Metastatic Lung Carcinoma in the Adrenal Gland (tissue), 1 donor: ENCODE measurements around a stretch of chr10.

GRCh38 chr10:18519360-18520241 is 131.8 kb downstream of the NSUN6 start:
- PRO-cap, result no peak

- PRO-cap, result no peak
Observed at GRCh38 chr10:18568713-18569662, 82.4 kb downstream of the NSUN6 start.

DNA sequence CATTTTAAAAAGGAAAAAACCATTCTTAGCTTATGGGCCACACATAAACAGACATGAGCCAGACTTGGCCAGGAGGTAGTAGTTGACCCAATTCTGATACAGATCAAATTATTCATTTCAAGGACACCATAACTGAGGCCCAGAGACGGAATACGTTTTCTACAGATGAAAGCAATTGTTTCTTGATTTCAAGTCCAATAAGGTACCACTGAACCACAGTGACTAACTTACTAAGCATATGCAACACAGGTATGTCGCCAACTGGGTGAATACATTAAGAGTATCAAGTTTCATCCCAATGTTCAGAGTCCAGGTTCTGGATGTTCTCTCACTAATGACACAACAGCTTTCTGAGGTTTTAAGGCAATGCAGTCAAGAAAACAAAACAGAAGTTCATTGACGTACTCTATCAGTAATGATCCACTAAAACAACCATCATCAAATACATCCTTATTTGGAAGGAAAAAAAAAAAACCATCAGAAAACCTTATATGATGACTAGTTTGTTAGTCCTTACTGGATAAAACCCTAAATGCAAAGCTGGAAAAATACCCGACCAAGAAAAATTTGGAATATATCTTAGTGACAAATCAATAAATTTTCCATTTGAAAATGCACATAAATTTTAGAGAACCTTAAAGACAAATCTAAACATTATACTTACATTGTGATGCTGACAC is 35.7 kb downstream of the NSUN6 start:
- PRO-cap, result no peak

GRCh38 chr10:18650531-18651240 is 701 bp downstream of the NSUN6 start:
- PRO-cap, result no peak

- PRO-cap, result no peak
Observed at GRCh38 chr10:18661337-18662054, 2.3 kb downstream of the ARL5B start.

DNA sequence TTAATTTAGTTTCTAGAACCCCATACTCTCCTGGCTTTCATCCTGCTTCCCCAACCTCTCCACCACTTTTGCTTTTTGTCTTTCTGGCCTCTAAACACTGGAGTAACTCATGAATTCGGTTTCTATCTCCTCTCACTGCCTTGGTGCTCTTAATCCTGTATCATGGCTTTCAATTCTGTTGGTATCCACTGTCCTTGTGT is 18.6 kb upstream of the MALRD1 start:
- PRO-cap, result no peak

GRCh38 chr10:19046665-19046994 is 2.0 kb upstream of the MALRD1 start:
- PRO-cap, result no peak

GRCh38 chr10:19457395-19457823 is 358.8 kb upstream of the PLXDC2 start:
- PRO-cap, result no peak

DNA sequence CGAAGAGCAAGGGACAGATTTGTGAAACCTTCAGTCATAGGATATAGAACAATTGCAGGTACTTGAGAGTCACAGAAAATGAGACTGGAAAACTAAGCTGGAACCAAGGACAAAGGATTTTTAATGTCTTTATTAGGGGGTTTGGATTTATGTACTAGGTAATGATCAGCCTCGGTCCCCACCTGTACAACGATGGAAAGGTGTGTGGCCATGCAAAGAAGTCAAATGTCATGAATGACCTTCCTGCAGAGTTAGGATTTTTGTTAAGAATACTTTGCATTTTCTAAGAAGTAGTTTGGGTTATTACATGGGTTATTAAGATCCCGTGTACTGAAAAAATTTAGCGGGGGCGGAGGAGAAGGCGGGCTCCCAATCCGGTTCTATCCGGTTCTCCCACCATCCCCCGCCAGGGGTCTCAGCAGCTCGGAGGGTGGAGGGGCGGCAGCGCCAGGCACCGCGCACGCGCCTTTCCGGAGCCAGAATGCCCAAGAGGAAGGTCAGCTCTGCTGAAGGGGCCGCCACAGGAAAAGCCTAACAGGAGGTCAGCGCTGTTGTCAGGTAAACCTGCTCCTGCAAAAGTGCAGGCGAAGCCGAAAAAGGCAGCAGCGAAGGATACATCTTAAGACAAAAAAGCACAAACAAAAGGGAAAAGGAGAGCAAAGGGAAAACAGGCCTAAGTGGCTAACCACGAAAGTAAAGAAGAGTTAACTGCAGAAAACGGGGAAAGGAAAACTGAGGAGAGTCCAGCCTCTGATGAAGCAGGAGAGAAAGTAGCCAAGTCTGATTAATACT is 327.4 kb upstream of the PLXDC2 start:
- PRO-cap, result no peak

- PRO-cap, result bidirectional peak, plus-strand start at chr10:19816209, minus-strand start at chr10:19816114; bidirectional peak, plus-strand start at chr10:19816432, minus-strand start at chr10:19816270
Observed at GRCh38 chr10:19816007-19816368, 244 bp upstream of the PLXDC2 start.

GRCh38 chr10:19872679-19873351 is 56.6 kb downstream of the PLXDC2 start:
- PRO-cap, result no peak

- PRO-cap, result no peak
Observed at GRCh38 chr10:19874307-19874964, 58.2 kb downstream of the PLXDC2 start.

GRCh38 chr10:20006178-20006689 is 190.0 kb downstream of the PLXDC2 start:
- PRO-cap, result no peak

GRCh38 chr10:20099896-20100835 is 283.9 kb downstream of the PLXDC2 start:
- PRO-cap, result no peak

DNA sequence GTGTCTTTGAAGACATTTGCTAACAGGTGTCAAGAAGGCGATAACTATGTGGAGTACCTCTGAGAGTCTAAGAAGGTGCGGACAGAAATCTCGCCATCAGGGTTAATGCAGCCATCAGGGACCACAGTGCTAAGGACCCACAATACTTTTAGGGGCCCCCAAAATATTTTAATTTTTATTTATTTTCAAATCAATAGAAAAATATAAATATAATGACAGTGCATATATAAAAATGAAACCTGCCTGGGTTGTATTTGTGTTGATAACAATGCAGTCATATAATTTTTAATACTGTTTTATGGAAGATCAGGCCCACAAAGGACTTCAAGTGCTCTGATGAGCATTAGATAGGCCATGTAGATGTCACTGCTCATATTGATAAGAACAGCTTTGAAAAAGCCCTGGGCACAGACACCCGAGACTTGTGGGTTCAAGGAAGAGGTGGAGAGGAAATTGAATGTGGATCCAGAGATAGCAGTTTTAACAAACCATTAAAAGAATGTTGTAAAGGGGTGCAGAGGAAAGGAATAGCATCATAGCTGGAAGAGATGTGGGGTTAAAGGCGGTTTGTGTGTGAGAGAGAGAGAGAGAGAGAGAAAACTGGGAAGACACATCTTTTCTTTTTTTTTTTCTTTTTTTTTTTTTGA is 286.9 kb downstream of the PLXDC2 start:
- PRO-cap, result no peak

DNA sequence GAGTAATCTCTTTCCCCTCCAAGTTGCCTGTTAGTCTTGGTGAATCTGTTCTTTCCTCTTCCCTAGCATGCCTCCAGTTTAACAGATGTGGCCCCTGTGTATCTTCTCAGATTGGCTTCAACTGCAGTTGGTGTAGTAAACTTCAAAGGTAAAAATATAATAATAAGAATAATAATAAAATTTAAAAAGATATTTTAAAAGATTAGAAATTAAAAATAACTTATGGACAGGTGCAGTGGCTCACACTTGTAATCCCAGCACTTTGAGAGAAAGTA is 361.0 kb downstream of the PLXDC2 start:
- PRO-cap, result no peak

DNA sequence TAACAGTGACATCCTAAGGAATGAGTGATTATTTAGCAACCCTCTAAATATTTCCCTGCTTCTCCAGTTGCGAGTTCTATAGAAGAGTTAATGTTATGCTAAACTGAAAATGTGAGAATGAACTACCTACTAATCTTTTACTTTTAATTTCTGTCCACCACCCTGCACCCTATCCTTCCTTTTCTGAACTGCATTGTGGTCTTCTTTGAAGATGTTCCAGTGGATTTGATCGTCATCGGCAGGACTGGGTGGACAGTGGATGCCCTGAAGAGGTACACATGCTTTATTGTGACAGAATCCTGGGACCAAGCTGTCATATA is 395.2 kb downstream of the PLXDC2 start:
- PRO-cap, result no peak

DNA sequence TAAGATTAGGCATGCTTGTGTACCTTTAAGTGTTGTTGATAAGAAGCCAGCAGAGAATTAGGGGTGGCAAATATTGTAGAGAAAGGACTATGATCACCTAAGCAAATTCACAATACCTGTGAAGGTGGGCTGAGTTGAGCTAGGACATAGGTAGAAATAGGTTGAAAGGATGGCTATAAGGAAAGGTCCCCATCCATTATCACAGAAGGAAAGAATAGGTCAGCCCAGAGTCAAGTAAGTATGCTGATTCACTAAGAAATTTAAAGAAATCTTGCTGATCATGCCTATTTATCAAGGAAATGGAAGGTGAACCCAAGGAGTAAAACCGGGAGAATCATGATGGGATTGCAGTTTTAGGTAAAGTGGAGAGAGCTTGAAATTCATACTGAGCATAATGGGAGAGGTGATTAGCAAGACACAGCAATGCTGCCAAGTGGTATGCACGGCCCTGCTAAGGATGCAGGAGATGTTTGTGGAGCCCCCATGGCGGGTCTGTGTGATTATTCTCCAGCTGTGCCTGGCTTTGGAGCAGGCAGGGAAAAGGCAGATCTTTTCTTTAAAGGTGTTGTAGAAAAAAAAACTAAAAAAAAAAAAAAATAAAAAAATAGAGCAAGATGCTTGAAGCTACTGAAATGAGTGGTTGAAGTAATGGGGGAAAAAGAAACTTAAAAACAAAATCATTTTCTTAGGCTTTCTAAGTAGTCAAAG is 399.4 kb downstream of the PLXDC2 start:
- PRO-cap, result no peak

GRCh38 chr10:20370014-20371237 is 526.7 kb downstream of the NEBL start:
- PRO-cap, result no peak

- PRO-cap, result no peak
Observed at GRCh38 chr10:20555444-20555932, 341.6 kb downstream of the NEBL start.